Breast epithelium (tissue), 2 donors: ENCODE measurements around the gene PTRH2.

DNA sequence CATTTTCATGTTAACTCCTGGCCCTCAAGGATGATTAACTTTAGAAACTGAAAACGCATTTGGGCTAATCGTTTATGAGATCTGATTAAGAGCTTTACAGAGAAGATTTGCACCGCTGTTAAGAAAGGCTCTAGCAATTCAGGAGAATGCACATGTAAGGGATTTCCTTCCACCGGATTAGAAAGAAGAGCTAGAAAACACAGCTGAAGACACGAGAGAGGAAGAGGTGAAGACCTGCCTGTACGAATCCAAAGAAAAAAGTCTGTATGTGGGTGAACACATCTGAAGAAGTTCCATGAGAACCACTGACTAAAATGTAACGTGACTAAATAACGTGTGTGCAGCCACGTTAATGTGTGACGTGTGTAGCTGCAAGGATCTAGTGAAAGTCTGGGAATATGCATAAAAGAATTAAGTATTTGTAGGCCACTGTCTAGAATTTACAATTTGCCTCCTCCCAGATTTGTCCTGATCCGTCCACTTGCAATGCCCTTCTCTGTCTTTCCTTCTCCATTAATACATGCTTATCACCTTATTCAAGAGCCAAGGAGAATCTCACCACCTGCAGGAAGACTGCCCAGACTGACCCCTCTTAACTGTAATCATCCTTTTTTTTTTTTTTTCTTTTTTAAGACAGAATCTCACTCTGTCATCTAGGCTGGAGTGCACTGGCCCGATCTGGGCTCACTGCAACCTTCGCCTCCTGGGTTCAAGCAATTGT is 106.6 kb downstream of the YPEL2 start:
- PRO-cap: no peak
- RAMPAGE, long total RNA, 2 experiments: no peak in any of the 2 experiments

DNA sequence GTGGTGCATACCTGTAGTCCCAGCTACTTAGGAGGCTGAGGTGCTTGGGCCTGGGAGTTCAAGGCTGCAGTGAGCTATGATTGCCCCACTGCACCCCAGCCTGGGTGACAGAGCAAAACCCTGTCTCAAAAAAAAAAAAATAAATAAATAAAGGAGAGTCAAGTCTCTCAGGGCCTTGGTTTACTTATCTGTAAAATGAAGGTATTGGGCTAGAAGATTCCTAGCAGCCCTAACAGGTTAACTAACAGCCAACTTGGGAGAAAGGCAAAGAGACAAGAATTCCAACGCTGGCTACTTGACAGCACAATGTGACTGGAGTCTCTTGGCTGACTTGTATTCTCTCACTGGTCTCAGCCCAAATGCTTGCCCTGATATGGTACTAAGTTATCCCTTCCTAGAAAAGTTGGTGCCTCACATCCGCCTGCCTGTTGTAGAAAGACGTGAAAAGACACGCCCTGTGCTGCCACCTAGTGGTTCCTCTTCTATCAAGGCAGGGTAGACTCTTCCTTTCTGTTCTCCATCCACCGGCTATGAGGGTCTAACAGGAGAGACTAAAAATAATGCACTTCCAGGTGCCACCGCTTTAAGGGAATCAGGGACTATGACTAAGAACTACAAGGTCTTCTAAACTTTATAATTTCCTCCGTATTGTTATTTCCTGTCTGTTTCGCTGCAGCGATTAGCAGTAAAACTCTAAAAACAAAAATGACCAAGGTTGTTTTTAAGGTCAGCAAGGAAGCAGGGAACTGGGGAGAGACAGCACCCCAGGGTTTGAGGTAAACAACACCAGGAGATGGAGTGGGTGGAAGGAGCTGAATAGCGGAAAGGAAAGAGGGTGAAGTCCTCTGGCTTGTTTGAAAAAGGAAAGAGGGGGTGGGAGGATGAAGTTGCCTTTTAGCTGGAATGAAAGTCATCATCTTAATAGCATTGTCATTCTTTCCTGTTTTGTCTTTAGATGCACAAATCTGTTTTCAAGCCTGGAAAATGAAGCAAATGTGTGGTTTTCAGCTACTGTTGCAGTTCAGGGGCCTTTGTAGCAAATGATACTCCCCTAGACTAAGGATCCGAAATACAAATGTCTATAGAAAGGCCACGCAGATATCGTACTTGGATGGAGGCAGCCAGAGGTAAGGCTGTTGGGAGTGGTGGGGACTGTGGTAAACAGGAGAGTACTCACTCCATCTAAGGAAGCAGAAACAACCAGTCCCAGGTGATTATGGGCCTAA is 109.5 kb downstream of the YPEL2 start:
- PRO-cap: no peak
- RAMPAGE, long total RNA, 2 experiments: no peak in any of the 2 experiments

GRCh38 chr17:59490068-59490595 is 75.3 kb upstream of the DHX40 start:
- PRO-cap: no peak
- RAMPAGE, long total RNA, 2 experiments: no peak in any of the 2 experiments

DNA sequence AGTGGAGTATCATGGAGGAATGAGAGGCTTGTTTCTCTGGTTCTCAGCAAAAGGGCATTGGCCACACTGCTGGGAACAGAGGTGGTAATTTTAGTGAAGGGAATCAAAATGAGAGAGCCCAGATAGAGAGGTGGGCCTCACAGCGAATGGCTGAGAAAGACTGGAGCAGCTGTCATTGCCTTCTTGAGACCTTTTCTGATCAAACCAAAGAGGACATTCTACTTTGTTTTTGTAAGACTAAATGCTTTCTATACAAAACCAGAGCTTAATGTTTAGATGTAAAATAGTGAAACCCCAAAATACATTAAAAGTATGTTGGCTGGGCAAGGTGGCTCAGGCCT is 48.1 kb upstream of the DHX40 start:
- PRO-cap: no peak
- RAMPAGE, long total RNA, 2 experiments: no peak in any of the 2 experiments

- PRO-cap: bidirectional peak, plus-strand start at chr17:59707665, minus-strand start at chr17:59707411
- RAMPAGE, long total RNA, 2 experiments: start-site peak on the plus strand in 2 of 2 experiments, at chr17:59707638-59707727 at its widest, 562 to 1,204 reads per replicate; start-site peak on the minus strand in 2 of 2 experiments, at chr17:59707404-59707415 at its widest, 24 to 42 reads per replicate
Measured at GRCh38 chr17:59706936-59707788, at the start of gene PTRH2. Gene PTRH2 (minus strand): TSS chr17:59707430.

DNA sequence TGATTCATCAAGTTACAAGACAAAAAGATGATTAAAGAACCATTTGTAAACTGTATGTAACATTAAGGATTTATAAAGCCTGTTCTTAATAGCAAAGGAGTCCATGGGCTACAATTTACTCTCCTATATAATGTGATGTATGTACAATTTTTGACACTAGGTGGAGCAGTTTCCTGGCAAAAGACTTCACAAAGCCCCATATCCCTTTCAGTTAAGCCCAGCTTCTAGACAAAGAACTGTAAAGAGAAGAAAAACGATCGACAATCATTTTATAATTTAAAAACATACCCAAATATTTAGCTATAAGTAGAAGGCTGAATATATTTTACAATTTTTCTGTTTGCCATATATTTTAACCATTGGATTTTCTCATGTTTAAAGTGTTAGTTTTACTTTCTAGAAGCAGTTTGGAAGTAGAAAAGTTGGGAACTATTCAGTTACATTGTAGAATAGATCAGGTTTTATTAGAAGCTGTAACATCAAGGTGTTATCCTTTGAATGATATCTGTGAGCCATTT is 46.1 kb downstream of the VMP1 start:
- PRO-cap: no peak
- RAMPAGE, long total RNA, 2 experiments: no peak in any of the 2 experiments

GRCh38 chr17:59786002-59786452 is 78.6 kb downstream of the VMP1 start:
- PRO-cap: no peak
- RAMPAGE, long total RNA, 2 experiments: no peak in any of the 2 experiments

GRCh38 chr17:59843913-59844213 is 48.9 kb downstream of the TUBD1 start:
- PRO-cap: no peak
- RAMPAGE, long total RNA, 2 experiments: no peak in any of the 2 experiments

- PRO-cap: no peak
- RAMPAGE, long total RNA, 2 experiments: no peak in any of the 2 experiments
Measured at GRCh38 chr17:59857055-59857639, 35.6 kb downstream of the TUBD1 start.

DNA sequence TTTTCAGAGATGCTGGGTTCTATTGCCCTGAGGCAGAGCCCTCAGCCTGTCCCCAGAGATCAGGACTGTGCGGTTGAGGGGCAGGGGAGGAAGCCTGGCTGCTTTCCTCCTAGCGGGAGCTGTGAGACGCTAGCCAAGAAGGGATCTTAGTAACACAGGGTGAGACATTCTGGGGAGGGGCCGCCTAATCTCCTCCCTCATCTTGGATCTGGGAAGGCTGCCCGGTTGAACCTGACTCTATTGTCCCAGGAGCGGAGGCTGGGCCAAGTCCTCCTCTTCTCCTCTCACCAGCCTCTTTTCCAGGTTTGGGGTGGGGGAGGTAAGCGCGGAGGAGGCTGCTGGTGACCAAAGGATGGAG is 4.9 kb downstream of the CA4 start:
- PRO-cap: no peak
- RAMPAGE, long total RNA, 2 experiments: no peak in any of the 2 experiments

DNA sequence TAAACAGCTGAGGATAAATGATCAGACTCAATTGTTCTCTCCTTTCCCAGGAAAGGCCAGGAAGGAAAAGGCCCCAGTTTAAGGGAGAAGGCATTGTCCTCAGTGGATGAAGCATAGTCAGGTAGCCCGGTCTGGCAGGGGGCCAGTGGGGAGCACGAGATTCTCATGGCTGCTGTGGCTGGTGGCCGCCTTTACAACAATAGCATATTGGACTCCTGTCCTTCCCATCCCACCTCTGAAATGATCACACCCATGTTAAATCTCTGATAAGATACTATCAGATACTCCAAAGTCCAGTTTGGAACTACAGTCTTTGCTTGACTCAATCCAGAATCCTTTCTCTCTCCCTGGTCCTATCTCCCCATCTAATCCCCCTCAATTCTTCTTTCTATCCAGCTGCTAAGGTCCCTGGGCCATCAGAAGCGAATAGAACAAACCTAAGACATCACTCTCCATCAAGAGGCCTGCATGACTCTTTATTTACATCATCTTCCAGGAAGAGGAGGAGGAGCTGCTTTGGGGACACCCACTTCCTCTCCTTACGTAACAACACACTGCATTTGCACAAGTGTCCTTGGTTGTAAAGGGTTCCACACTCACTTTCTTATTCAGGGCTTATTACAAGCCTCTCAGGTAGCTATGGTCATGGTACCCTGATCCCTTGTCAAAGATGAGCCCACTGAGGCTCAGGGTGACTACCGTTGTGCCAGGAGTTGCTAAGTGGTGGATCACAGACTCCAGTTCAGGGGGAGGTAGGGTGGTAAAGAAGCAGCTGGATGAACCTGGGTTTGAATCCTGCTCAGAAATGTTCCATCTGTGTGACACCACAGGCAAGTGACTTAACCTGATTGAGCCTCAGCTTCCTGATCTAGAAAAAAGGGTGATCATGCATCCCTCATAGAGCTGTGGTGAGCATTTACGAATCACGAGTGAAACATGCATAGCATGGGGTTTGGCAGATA is 20.7 kb downstream of the CA4 start:
- PRO-cap: no peak
- RAMPAGE, long total RNA, 2 experiments: no peak in any of the 2 experiments

- PRO-cap: no peak
- RAMPAGE, long total RNA, 2 experiments: no peak in any of the 2 experiments
Measured at GRCh38 chr17:60231521-60231742, 81.7 kb downstream of the CA4 start.

- PRO-cap: no peak
- RAMPAGE, long total RNA, 2 experiments: no peak in any of the 2 experiments
Measured at GRCh38 chr17:60522772-60523640, 3.0 kb downstream of the APPBP2 start.

DNA sequence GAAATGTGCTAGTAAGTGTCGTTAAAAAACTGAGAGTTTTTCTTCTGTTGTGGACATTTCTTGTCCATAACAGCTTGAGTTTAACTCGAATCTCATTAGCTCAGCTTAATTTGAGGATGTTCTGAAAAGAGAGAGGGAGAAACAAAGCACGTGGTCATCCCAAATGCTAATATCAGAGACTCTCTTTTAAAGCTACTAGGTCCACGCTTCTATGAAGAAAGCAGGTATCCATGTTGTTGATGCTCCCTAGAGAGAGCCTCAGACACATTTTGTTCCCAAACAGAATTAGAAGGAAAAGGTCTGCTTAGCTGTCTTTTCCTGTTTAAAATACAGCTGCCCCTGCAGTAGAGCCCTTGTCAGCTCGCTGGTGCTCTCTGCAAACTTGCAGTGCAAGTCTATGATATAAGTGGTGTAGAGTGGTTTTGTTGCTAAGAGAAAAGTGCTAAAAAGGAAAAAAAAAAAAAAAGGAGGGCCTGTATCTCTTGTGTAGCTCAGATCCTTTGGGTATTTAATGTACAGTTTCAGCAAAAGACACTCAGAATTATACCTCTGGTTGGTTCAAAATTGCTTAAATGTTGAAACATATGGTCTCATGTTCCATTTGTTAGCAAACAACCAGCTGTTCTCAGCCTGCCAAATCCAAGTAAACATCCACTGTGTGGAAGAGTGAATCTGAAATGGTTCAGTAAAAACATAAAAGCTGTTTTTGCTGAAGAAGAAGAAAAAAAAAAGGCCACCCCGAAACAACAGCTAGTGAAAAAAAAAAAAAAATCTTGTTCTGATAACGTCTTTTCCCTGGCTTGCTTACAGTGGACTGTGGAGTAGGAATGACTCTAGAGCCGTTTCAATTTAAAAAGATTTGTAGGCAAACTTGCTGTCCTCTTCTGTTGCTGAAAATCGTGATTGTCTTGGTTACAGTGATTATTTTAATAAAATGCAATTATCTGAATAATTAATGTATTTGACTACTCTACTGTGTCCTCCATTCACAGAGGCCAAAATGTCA is 190.9 kb upstream of the TBX2 start:
- PRO-cap: no peak
- RAMPAGE, long total RNA, 2 experiments: no peak in any of the 2 experiments

GRCh38 chr17:61237408-61237804 is 162.2 kb upstream of the TBX2 start:
- PRO-cap: no peak
- RAMPAGE, long total RNA, 2 experiments: no peak in any of the 2 experiments

DNA sequence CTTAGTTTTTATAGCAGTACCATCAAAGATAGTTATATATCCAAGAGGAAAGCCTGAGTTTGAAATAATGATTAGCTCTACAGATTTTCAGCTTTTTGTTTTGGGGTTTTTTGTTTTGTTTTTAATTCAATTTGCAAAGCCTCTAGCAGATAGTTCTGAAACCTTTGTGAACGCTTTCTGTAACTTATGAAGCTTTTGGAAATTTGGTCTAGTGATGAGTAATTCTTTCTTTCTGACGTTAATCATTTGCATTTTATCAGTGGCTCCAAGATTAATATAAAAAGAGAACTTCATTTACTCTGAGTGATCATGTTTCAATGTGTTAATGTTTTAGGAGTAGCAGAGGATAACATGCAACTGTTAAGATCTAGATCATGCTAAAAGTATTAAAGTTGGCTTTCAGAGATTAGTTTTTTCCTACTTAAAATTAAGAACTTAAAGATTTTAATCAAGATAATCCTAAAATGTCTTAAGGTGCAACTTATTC is 160.3 kb upstream of the TBX2 start:
- PRO-cap: no peak
- RAMPAGE, long total RNA, 2 experiments: no peak in any of the 2 experiments

GRCh38 chr17:61377214-61377928 is 22.3 kb upstream of the TBX2 start:
- PRO-cap: no peak
- RAMPAGE, long total RNA, 2 experiments: no peak in any of the 2 experiments

GRCh38 chr17:61401329-61401939 is 1.8 kb downstream of the TBX2 start:
- PRO-cap: no peak
- RAMPAGE, long total RNA, 2 experiments: no peak in any of the 2 experiments

DNA sequence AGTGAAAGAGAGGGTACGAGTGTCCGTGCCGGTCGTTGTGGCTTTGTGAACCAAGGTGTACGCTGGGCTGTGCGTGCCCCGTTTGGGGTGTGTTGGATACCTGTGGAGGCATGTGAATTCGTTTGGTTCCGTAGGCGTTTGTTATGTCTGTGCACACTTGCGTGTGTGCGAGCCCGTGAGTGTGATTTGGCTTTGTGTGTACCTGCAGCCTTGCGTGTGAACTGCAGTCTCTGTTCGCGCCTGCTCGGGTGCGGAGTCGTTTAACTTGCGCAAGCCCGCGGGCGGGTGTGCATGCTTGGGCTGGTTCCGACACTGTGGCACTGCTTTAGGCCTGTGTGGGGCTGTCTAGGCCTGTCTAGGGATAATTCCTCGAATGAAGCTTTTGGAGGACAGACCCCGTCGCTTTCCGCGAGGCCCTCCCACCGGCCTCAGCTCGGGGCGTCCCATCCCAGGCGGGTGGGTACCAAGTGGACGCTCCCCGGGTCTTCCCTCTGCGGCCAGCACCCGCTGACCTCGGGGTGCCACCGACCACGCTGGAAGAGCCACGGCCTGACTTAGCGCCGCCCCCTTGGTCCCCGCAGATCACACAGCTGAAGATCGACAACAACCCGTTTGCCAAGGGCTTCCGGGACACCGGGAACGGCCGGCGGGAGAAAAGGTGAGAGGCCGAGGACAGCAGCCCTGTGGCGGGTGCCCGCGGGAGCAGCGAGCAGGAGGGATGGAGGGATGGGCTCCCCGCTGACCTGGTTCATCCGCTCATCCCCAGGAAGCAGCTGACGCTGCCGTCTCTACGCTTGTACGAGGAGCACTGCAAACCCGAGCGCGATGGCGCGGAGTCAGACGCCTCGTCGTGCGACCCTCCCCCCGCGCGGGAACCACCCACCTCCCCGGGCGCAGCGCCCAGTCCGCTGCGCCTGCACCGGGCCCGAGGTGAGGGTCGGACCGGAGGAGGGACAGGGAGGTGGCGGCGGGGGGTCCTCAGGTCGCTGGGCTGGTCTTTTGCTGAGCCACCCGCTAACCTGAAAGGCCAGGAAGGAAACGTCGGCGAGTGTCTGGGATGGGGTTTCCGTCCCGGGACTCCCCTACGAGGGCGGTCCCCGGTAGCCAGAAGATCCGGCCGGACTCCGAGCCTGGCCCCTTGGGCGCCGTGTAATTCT is 4.6 kb downstream of the TBX2 start:
- PRO-cap: no peak
- RAMPAGE, long total RNA, 2 experiments: no peak in any of the 2 experiments

DNA sequence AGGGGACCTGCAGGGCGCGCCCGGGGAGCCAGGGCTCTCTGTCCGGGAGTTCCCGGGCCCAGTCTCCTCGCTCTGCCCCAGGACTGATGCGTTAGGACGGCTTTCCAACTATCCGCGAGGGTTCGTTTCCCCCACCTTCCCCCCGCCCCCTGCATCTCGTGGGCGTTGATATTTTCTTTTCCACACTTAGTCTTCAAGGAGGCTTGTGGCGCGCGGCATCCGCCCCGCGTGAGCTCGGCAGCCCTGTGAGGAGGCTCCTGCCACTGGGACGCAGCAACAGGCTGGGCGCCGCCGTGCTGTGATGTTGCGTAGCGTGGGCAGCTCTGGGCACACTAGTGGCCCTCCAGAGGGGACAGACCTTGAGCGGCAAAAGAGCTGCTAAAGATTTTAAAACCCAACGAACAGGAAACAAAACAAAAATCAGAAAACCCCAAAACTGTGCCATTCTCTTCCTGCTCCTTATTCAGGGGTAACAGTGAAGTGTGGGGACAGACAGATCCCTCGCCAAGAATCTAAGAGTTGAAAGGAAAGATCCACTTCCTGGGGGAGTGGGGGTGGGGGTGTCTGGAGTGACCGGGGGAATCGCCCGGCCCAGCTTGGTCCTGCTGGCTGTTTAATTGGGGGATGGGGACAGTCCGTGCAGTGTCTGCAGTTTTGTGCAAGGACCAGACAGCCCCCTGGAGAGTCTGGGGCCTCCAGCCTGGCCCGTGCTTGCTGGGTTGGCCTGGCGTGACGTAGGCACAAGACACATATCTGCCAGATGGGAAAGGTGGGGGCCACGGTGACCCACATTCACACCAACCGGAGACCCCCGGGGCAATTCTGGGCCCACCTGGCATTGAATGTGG is 1.0 kb downstream of the MRC2 start:
- PRO-cap: bidirectional peak, plus-strand start at position 196 of the sequence, minus-strand start at position 85 of the sequence
- RAMPAGE, long total RNA, 2 experiments: no peak in any of the 2 experiments